ENCODE results near the gene PGLYRP2.

GRCh38 chr19:14166180-14167109 lies 30.1 kb upstream of the ASF1B start:
- PRO-cap: no peak
- RAMPAGE, long total RNA: no peak

GRCh38 chr19:14167110-14167436 lies 30.7 kb upstream of the ASF1B start:
- PRO-cap: no peak
- RAMPAGE, long total RNA: no peak

DNA sequence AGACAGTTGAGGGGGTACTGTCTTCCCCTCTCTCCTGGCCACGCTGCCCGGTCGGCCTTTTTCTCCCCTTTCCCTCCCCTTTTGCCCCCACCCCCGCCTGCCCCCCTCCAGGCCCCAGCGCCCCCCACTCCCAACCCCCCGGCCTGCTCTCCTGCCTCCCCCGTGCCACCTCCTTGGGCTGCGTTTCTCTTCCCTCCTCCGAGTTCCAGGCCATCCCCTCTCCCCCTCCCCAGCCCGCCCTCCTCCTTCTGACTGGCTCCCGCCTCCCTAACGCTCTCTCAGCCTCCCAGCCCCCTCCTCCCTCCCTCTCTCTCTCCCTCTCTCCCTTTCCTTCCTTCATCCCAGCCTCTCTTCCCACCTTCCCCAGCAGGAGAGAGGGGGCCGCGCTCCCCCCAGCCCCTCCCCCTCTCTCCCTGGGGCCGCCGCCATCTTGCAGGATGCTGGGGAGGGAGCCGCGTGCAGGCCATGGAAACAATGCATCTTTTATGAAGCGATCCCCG lies 42.5 kb upstream of the ADGRL1 start:
- PRO-cap: no peak
- RAMPAGE, long total RNA: no peak

DNA sequence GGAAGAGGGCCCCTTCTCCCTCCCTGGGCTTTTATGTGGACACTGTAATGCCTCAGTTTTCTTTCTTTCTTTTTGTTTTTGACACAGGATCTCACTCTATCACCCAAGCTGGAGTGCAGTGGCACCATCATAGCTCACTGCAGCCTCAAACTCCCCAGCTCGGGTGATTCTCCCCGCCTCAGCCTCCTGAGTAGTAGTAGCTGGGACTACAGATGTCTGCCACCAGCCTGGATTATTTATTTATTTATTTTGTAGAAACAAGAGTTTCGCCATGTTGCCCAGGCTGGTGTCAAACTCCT lies 722 bp upstream of the ADGRE5 start:
- PRO-cap: no peak
- RAMPAGE, long total RNA: no peak

DNA sequence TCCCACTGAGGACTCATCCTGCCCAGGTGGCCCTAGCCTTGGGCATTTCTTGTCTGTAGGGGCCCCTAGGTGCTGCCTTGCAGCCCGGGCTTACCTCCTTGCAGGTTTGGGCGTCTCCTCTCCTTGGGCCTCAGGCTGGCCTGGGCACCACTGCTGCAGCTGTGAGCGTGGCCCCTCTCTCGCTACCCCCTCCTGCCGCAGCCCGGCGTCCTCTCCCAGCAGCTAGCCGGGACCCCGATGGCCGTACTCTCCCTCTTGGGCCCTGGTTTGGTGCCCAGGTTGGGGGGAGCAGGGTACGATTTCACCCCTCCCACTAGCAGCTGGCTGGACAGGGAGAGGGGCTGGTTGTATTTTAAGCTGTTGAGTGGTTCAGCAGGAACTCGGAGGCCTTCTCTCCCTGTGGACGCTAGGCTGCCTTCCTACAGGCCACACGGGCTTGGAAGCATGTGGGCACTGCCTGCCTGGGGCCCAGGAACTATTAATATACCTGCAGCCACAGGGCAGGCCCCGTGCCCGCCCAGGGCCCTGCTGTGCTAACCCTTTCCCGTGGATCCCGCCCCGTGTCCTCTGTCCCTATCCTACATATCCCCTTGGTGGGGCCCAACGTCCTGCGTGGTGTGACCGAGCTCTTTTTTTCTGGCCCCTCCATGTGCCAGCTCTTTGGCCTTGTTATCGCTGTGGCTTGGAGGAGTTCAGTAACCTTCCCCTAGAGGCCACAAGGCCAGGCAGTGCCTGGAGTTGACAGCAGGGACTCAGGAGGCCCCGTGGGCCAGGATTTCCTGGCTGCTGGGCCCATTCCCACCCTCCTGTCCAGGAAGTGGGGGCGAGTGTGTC lies 11.7 kb downstream of the NDUFB7 start:
- PRO-cap: no peak
- RAMPAGE, long total RNA: no peak

- PRO-cap: no peak
- RAMPAGE, long total RNA: no peak
Observed at GRCh38 chr19:14732284-14732890, 42.5 kb downstream of the ZNF333 start.

DNA sequence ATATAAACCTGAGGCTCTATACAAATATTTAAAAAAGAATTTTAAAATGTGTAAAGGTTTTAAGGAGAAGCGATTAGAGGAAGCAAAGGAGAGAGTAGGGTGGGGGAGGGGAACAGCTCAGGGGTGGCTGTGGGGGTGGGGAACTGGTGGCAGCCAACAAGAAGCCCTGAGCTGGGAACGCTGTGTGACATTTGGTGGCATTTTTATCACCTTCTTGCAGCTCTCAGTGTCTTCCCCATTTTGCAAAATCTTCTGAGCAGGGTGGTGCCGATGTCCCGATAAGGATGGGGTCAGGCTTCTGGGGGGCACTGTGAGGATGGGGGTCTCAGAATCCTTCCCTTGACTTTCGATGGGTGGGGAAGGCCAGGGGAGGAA lies 5.2 kb upstream of the ADGRE2 start:
- PRO-cap: no peak
- RAMPAGE, long total RNA: no peak

GRCh38 chr19:14784734-14785060 lies 6.3 kb upstream of the ADGRE2 start:
- PRO-cap: no peak
- RAMPAGE, long total RNA: no peak

- PRO-cap: no peak
- RAMPAGE, long total RNA: no peak
Observed at GRCh38 chr19:15011058-15011570, 588 bp downstream of the CCDC105 start.

DNA sequence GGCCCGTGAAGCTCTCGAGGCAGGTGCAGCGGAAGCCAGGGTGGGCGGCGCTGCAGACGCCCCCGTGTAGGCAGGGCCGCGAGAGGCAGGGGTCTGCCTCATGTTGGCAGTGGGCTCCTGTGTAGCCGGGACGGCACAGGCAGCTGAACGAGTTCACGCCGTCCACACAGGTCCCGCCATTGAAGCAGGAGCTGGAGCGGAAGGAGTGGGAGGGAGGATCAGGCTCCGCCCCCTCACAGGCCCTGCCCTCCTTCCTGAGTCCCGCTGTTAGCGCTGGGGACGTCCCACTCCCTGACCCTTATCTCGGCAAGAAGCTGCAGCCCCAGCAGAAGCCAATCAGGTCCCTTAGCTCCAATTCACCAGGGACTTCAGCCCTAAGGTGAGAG lies 19.8 kb downstream of the NOTCH3 start:
- PRO-cap: no peak
- RAMPAGE, long total RNA: no peak

DNA sequence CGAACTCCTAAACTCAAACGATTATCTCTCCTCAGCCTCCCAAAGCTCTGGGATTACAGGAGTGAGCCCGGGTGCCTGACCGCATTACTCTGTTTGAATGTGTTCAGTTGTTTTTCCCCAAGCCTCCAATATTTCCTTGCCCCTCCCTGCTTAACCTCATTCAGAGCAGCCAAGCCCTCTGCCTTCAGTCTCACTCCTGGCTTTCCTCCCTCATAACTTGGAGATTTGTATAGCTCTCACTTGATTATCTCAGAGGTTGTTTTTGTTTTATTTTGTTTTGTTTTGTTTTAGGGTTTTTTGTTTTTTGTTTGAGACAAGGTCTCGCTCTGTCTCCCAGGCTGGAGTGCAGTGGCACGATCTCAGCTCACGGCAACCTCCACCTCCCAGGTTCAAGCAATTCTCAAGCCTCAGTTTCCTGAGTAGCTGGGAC lies 11.4 kb downstream of the EPHX3 start:
- PRO-cap: no peak
- RAMPAGE, long total RNA: no peak

GRCh38 chr19:15239014-15239399 lies 6.8 kb upstream of the EPHX3 start:
- PRO-cap: no peak
- RAMPAGE, long total RNA: no peak

- PRO-cap: no peak
- RAMPAGE, long total RNA: no peak
Observed at GRCh38 chr19:15243219-15243776, 11.1 kb upstream of the EPHX3 start.

DNA sequence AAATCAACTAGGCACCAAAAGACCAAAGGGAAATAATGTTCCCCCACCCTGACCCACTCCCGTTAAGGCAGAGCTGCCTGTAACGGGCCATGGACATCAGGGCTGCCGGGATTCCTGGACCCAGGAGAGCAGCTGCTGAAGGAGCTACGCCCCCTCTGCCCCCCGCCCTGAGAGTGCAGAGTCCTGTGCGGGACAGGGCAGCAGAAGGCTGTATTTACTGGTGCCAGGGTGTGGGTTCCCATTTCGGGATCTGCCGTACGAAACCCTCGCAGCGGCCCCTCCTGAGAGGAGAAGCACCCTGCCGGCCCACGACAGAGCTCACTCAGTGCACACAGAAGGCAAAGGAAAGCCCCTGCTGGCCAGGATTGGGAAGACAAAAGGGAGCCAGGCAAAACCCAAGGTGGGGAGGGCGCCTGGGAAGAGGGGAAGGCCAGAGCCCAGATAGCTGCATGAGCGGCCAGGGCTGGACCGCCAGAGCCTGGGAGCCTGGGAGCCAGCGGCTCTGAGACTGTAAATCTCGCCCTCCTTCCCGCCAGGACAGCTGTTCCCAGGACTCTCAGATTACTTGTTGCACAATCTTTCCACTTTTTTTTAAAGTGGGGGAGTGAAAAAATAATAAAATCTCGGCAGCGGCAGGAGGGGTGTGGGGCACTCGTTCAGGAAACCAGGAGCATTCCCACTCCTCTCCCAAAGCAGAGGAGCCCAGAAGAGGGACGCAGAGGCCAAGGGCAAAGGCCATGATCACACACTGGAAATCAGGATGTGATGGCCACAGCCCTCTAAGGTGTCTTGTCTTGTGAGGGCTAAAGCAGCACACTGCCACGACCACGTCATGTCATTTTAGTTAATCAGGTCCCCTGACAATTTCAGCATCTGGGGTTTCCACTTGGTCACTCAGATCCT lies 19.5 kb upstream of the EPHX3 start:
- PRO-cap: bidirectional peak, plus-strand start at position 651 of the sequence, minus-strand start at position 539 of the sequence
- RAMPAGE, long total RNA: no peak

DNA sequence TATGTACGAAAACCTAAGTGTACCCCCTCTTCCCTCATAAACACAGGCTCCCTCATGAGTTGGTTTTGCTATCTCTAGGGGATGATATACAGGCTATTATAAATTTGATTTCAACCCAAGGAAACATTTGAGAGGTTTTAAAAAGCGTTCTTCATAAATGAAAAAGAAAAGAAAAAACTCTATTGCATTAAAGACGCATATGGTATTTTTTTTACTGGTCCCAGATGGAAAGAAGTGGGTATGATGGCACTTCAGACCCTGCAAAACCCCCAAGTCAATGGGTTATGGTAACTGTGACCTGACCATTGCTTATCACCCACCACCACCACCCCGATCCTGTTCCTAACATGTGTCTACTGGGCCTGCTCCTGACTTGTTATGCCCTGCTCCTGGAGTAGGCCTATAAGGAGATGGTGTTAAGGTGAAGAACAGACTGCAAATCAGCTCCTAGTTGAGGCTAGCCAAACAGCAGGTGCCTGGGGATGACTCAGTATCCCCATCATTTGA lies 41.5 kb downstream of the BRD4 start:
- PRO-cap: no peak
- RAMPAGE, long total RNA: no peak

- PRO-cap: no peak
- RAMPAGE, long total RNA: no peak
Observed at GRCh38 chr19:15354673-15355579, 22.6 kb upstream of the BRD4 start.

DNA sequence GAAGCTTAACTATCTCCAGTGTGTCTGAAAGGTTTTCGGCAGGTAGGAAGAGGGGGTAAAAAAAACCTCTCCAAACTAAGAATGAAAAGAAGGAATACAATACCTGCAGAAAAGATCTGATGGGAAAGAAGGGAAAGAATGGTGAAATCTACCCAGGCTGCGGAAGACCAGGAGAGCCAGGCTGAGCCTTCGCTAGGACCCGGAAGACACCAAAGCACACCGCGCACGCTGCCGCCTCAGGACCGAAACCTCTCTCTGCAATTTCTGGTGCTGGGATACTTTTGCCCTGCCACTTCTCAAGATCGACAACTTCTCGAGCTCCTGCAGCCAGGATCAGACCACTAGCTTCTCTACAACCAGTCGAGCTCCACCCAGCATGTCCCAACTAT lies 1.2 kb downstream of the AKAP8 start:
- PRO-cap: no peak
- RAMPAGE, long total RNA: no peak

DNA sequence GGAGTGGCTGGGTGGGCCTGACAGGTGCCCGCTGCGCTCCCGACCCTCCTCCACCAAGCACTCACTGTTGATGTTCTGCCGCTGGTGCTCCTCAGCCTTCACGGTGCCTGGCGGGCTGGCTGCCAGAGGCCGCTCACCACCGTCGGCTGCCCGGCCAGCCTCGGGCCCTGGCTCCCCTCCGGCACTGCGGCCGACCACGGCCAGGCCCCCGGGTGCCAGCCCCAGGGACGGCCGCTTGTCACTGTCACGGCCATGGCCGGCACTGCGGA lies 5.7 kb upstream of the AKAP8L start:
- PRO-cap: no peak
- RAMPAGE, long total RNA: no peak

DNA sequence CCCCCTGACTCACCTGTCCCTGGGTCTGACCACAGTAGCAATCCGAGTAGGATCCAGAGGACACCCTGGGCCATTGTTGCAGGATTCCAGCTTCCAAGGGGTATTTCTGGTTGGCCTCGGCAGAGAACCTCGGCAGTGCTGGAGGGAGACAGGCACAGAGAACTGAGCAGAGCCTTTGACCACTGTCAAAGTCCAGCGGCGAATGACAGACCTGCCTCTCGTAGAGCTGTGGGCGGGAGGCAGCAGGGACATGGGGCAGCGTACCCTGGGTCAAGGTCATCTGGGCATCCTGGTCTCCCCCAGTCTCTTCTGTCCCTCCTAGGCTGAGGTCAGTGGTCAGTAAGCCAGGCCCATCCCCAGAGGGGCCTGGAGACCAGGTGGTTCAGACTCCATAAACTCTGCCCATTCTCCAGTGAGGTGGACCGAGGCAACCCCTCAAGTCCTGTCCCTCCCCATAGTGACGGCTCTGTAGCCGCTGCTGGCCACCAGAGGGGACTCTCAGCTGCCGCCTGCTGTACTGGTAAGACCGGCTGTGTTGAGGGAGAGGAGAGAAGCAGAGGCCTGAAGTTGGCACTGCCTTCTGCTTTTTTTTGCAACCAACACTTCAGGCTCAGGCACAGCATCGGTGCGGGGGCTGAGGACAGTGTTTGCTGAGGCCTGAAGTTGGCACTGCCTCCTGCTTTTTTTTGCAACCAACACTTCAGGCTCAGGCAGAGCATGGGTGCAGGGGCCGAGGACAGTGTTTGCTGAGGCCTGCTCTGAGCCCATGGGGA lies at the start of gene PGLYRP2:
Gene PGLYRP2, minus strand, starts transcription at position 204 of the 773 bp plus-strand sequence.
- PRO-cap: no peak
- RAMPAGE, long total RNA: no peak

DNA sequence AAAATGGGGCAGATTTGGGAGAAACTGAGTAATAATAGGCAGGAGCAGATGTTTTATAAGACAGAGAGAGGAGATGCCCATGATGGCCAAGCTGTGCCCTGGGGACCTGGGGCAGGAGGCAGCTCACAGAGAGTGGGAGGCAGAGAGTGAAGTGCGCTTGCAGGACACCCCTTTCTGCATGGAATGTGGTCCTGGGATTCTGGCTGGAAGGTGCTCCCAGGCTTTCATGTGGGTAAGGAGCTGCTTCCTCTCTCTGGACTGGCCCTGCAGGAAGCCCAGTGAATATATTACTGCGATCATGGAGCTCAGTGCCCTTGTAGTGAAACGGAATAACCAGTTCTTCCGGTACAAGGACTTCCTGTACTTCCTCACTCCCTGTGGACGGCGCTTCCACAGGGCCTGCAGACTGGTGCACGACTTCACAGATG lies 7.8 kb downstream of the CYP4F8 start:
- PRO-cap: no peak
- RAMPAGE, long total RNA: no peak